ENCODE data around the genes PGBD5 and COG2.

- PRO-cap, 3 experiments = no peak in any of the 3 experiments
- RRBS = no CpG with 5 or more reads among the region's 9 CpGs
These were observed 29.7 kb downstream of the CCSAP start for GRCh38 chr1:229313002-229313635.

GRCh38 chr1:229326551-229327192 is 16.2 kb downstream of the CCSAP start:
- PRO-cap, 3 experiments = no peak in any of the 3 experiments
- RRBS = no CpG with 5 or more reads among the region's 13 CpGs

- PRO-cap, 3 experiments = no peak in any of the 3 experiments
- RRBS = no CpG with 5 or more reads among the region's 24 CpGs
These were observed 903 bp downstream of the TAF5L start for GRCh38 chr1:229624957-229625481.

DNA sequence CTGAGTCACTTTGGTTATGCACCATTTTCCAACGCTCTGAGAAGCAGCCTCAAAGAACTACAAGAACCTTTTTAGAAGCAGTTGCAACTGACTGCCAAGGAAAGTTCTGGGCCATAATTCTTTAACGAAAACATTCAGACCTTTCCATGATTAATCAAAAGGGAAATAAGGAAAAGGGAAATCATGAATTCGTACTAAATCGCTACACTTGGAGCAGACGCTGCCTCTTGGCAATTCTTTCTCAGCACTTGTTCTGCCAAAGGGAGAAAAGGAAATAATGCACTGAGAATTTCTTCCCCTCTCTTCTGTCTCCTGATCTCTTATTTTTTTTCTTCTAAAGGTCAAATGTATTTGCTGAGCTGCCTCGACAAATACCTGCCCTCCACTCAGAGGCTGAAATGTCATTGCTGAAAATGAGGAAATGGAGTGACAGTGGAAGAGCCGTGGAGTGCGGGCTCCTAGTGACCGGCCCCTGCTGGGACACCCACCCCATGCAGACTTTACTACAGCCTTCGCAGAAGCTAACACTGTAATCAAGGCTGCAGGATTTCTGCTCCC is 67.9 kb upstream of the GALNT2 start:
- PRO-cap, 3 experiments = no peak in any of the 3 experiments
- RRBS = no CpG with 5 or more reads among the region's 10 CpGs

DNA sequence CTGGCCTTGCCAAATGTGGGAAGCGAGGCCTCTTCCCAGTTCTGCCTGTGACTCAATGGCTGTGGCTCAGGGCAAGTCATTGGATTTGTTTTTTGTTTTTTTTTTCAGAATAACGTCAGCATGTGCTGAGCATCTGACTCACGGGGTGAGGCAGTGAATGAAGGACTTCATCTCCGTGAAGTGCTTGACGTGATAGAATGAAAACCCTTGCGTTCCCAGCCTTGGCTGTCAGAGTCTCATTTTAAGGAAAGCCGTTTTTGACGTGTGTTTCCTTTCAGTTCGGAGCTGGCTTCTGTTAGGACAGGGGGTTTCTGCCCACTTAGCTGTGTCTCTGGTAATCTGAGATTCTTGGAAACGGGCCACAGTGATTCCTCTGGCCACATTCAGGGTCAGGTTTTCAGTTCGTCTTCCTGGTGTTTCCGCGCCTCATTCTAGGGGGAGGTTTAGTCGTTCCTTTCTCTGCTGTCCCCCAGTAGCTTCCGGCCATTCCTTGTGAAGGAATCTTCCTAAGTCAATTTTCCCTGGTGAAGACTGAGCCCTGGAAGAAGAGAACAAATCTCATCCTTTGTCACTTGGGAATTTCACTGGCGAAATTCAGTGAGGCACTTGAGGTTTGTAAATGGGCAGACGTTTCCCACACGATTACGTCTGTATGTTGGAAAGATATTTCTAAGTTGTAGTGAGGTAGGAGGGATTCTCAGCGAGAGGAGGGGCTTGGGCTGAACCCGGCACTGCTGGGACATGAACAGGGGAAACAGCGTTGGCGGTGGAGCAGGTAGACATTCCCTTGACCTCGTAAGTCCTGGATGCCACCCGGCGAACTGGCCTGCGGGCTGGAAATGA is 47.0 kb downstream of the GALNT2 start:
- PRO-cap, 3 experiments = no peak in any of the 3 experiments
- RRBS = 79% methylated on average over 4 of the region's 27 CpGs

- PRO-cap, 3 experiments = no peak in any of the 3 experiments
- RRBS = no CpG with 5 or more reads among the region's 10 CpGs
These were observed 73.3 kb downstream of the GALNT2 start for GRCh38 chr1:230140289-230140728.

- PRO-cap, 3 experiments = no peak in any of the 3 experiments
- RRBS = no CpG with 5 or more reads among the region's 5 CpGs
These were observed 101.7 kb downstream of the GALNT2 start for GRCh38 chr1:230168515-230169303.

DNA sequence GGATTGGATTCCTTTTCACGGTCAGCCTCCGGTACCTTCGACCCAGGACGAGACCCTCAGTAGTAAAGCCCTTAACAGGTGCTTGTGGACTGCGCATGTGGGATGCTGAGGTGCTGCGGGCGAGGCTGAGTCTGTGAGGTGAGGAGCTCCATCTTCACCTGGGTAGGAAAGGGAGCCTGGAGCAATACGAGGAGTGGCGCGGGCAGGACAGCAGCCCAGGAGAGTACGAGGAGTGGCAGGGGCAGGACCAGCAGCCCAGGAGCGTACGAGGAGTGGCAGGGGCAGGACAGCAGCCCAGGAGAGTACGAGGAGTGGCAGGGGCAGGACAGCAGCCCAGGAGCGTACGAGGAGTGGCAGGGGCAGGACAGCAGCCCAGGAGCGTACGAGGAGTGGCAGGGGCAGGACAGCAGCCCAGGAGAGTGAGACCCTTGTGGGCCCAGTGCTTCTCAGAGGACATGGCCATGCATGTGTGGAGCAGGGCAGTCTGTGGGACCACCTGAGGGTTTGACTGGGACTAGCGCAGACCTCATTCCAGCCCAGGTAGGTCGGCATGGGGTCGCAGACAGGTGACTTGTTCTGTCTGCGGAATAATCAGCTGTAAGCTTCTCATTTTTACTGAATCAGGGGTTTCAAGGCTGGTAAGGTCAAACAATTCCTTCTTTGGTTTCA is 131.2 kb downstream of the GALNT2 start:
- PRO-cap, 3 experiments = no peak in any of the 3 experiments
- RRBS = 100% methylated on average over 2 of the region's 22 CpGs

DNA sequence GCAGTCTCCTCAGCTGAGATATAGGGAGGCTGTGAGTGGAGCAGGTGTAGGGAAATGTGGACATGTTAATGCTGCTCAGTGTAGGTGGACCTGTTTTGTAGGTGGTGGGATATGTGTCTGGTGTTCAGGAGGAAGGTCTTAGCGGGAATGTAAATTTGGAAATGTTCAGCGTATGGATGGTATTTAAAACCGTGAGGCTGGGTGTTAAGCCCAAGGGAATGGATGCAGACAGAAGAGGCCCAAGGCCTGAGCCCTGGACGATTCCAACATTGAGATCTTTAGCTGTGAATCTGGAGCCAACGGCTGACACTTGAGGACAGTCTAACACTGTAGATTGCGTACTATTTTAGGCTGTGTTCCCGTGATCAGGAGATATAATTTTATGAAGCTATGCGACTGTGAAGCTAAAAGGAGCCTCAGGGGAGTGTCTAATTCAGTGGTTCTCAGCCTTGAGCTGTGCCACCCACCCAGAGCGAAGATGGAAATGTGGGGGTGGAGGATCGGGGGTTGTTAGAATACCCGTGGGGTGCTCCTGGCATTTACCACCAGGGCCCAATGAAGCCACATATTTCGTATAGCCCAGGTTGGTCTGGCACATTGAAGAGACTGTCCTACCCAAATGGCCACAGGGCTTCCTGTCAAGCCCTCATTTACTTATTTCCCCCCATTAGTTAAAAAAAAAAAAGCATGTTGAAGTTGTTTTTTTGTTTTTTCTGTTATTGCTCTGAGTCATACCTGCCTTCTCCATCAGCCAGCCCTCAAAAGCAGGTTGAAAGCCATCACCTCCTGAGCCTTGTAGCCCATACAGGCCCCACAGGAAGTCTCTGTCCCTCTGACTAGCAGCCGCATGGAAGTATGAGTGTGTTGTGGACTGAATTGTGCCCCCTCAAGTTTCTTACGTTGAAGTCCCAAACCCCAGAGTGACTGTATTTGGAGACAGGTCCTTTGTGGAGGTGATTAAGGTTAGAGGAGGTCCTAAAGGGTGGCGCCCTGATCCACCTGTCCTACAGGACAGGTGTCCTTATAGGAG is 141.6 kb downstream of the GALNT2 start:
- PRO-cap, 3 experiments = no peak in any of the 3 experiments
- RRBS = no CpG with 5 or more reads among the region's 15 CpGs

DNA sequence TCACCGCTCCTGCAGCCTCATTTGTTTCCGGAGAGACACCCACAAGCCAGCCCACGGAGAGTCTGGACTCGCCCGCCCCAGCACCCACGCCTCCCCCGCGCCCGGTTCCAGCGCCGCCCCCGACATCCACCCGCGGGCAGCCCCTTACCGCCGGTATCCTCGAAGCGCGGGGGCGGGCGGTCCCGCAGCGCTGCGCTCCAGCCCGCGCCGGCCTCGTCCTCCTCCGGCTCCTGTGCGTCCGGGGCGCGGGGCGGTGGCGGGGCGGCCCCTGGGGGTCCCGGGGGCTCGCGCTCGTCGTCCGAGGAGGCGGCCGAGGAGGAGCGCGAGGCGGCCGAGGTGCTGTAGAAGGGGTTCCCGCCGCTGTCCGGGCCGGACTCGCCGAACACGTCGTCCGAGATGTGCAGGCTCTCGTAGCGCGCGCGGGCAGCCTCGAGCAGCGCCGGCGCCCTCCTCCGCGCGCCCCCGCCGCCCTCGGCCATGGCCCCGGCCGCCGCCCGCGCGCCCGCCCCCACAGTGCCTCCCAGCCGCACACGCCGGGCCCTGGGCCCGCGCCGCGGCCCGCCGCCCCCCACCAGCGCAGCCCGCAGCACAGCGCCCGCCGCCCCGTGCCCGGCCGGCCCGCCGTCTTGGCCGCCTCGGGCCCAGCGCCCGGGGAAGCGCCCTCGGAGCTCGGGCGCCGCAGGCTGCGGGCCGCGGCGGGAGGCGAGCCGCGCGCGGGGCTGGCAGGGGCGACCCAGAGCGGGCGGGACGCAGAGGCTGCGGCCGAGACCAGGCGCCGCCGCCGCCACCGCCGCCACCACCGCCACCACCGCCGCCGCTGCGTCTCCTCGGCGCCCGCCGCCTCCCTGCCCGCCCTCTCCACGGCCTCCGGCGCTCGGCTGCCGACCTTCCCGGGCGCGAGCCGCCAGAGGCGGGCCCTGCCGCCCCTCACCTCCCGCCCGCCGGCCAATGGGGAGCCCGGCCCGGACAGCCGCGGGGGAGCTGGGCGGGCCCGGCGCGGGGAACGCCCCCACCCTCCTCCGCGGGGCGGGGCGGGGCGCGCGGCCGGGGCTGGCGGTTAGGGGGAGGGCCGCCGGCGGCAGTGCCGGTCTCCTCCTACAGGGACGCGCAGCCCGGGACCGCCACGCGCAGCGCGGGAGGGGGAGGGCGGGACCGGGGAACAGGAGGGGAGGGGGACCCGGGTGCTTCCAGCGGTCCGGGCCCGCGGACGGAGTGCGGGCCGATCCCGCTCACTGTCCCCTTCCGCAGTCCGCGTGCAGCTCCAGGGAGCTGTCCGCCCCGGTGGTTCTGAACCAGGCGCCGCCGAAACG is at the start of gene PGBD5:
PGBD5 (minus strand) TSS at position 883 of the 1,310 bp plus-strand sequence.
- PRO-cap, 3 experiments = peak in 3 of 3 experiments; most common minus-strand start position 862 of the sequence (in 3)
- RRBS = 3% methylated on average over 125 of the region's 202 CpGs

- PRO-cap, 3 experiments = no peak in any of the 3 experiments
- RRBS = no CpG with 5 or more reads among the region's 17 CpGs
These were observed 500 bp upstream of the COG2 start for GRCh38 chr1:230641821-230642141.

DNA sequence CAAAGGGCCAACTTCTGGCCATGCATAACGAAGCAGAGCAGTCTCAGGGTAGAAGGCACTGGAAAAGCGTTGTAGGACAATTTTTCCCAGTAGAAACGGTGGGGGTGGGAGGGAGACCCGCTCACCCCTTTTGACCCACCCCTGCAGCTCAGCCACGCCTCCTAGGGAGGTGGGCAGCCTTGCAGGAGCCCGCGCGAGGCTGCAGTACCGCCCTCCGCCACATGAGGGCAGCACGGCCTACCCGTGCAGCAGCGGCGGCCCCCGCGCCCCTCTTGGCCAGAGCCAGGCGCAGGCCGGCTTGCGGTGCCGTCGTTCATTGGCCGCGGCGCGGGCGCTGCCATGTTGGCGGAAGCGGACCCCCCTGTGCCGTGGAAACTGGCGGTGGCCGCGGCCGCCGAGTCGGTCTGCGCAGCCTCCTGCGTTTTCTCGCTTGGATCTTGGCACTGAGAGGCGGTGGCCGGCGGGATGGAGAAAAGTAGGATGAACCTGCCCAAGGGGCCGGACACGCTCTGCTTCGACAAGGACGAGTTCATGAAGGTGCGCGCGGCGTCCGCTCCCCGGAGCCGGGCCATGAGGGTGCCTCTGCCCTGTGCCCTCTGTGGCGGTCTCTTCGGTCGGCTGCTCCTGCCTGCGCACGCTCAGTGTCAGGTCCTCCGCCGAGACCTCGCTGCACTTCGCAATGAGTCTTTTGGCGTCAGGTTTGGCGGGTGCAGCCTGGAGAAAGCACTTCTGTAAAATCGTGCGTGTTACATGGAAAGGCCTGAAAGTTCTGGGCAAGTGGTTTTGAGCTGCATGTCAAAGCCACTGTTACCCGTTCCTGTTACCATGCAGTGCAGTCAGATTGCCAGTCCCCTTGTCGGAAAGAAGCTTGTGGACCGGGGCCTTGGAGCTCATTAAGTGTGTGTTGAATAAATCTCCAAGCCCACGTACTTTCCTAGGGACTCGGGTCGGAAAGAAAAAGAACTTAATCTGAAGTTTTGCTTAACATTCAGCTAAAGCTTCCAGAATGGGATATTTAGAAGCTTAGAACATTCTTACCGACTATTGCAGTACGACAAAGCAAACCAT is at the start of gene COG2:
COG2 (plus strand) TSS at position 340 of the 1,068 bp plus-strand sequence.
- PRO-cap, 3 experiments = peak in 3 of 3 experiments; most common plus-strand start position 316 of the sequence (in 1); most common minus-strand start position 572 of the sequence (in 1)
- RRBS = 1% methylated on average over 12 of the region's 73 CpGs

DNA sequence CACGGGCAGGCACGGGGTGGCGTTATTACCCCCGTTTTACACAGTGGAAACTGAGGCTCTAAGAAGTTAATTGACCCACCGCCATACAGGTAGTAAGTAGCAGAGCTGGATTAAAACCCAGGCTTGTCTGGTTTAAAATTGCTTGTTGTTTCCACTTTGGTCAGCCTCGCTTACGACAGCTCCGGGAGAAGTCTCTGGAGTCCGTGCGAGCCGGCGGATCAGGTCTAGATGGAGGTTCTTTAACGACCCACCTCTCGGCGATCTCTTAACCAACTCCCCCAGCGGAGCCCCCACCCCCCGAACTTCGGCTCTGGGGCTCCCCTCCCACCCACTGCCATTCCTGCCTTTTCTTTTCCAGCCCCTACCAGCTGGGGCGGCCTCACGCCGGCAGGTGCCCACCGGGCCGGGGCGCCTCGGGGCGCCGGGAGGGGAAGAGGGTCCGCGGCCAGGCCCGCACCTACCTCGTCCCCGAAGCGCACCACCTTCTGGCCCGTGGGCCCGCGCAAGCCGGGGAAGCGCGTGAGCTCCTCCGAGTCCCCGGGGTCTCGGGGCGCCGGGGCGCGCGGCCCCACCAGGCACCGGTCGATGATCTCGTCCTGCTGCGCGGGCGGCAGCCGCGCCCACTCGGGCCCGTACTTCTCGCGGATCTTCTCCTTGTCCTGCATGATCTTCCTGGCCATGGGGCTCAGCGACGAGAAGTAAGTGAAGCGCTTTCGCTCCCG is 441 bp downstream of the C1orf198 start:
- PRO-cap, 3 experiments = peak in 2 of 3 experiments; most common plus-strand start position 186 of the sequence (in 2); most common minus-strand start position 547 of the sequence (in 1)
- RRBS = 2% methylated on average over 9 of the region's 64 CpGs

GRCh38 chr1:231211152-231211859 is 29.7 kb downstream of the C1orf131 start:
- PRO-cap, 3 experiments = peak in 1 of 3 experiments; most common plus-strand start chr1:231211646 (in 1)
- RRBS = under 1% methylated on average over 5 of the region's 24 CpGs

DNA sequence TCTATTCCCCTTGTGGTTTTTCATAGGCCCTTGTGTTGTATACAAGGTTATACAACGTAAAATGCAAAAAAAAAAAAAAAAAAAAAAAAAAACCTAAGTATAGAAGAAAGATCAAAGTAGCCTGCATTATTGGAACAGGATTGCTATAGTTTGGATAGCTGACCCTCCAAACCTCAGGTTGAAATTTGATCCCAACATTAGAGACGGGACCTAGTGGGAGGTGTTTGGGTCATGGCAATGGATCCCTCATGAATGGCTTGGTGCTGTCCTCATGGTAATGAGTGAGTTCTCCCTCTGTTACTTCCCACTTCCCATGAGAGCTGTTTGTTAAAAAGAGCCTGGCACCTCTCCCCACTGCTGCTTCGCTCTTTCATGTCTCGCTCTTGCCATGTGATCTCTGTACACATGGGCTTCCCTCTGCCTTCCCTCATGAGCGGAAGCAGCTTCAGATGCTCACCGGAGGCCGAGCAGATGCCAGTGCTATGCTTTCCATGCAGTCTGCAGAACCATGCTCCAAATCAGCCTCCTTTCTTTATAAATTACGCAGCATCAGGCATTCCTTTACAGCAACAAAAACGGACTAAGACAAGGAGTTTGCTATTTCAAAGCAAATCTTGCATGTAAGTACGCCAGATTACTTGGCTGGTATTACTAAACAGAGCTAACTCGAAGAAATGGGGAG is 14.9 kb downstream of the C1orf131 start:
- PRO-cap, 3 experiments = no peak in any of the 3 experiments
- RRBS = no CpG with 5 or more reads among the region's 11 CpGs

DNA sequence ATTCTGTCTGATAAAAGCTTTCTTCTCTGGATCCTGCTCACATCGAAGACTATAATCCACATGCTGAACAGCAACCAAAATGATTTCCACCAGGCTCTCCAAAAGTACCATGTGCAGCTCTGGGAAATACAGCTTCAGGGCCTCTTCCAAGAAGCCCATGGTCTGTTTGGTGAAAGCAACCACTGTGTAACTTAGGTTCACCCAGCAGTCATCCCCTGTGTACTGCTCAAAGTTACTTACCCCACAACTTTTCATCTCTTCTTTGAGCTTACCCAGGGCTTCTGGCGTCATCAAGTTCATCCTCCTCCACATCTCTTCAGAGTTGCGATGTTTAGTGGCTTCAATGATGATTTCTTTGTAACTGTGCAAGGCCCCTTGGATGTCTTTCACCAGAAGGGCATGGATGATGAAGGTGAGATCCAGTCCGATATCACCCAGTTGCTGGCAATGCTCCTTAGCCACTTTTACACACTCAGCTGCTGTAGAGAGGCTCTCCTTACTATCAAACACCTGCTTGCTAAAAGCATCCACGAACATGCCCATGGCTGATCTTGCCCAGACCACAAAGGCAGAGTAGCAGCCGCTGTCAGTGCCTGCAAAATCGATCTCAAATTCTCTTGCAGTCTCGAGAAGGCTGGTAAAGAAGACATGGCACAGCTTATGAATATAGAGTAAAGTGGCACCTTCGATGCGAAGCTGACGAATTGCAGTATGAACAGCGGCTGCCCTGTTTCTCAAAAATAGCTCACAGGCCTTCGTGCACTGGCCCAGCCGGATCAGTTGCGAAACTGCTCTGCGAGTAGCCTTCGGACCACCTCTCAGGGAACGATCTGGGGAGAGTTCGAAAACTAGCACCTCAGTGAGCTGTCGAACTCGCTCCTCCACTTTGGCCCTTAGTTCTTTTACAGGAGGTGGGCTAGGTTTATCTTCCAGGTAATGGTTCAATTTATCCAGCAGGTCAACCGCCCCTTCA is 1.7 kb downstream of the EXOC8 start:
- PRO-cap, 3 experiments = no peak in any of the 3 experiments
- RRBS = no CpG with 5 or more reads among the region's 22 CpGs

DNA sequence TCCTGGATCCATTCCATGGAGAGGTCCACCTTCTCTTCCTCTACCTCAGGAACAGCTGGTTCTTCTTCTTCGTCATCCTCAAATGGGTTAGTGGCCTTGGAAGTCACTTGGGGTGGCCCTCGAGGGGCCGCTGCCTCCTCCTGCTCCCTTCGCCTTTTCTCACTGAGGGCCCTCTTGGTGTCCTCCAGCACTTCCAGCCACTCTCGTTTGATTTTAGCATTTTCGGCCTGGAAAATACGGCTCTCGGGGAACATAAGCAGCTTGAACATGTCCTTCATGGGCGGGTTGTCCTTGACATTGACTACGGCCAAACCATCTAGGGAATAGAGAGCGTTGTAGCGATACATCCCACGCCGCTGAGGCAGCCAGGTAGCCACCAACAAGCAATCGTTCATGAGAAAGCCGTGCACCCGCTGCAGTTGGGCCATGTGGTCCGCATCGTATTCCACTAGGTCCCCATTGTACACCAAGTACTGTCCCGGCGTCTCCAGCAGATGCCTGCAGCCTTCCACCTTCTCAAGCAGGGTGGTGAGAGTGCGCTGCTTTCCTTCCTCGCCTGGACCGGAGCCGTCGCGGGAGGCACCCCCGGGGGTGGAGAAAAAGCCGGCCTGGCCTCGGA is 813 bp downstream of the EXOC8 start:
- PRO-cap, 3 experiments = no peak in any of the 3 experiments
- RRBS = 2% methylated on average over 7 of the region's 30 CpGs

GRCh38 chr1:231357674-231358298 is 19.7 kb downstream of the SPRTN start:
- PRO-cap, 3 experiments = no peak in any of the 3 experiments
- RRBS = no CpG with 5 or more reads among the region's 4 CpGs

- PRO-cap, 3 experiments = no peak in any of the 3 experiments
- RRBS = no CpG with 5 or more reads among the region's 1 CpG
These were observed 24.2 kb downstream of the SPRTN start for GRCh38 chr1:231362253-231362780.

- PRO-cap, 3 experiments = no peak in any of the 3 experiments
- RRBS = no CpG with 5 or more reads among the region's 1 CpG
These were observed 25.2 kb downstream of the EGLN1 start for GRCh38 chr1:231396838-231397358.